Thoracic aorta endothelial cell (primary cell): ENCODE measurements around the gene FCN1.

DNA sequence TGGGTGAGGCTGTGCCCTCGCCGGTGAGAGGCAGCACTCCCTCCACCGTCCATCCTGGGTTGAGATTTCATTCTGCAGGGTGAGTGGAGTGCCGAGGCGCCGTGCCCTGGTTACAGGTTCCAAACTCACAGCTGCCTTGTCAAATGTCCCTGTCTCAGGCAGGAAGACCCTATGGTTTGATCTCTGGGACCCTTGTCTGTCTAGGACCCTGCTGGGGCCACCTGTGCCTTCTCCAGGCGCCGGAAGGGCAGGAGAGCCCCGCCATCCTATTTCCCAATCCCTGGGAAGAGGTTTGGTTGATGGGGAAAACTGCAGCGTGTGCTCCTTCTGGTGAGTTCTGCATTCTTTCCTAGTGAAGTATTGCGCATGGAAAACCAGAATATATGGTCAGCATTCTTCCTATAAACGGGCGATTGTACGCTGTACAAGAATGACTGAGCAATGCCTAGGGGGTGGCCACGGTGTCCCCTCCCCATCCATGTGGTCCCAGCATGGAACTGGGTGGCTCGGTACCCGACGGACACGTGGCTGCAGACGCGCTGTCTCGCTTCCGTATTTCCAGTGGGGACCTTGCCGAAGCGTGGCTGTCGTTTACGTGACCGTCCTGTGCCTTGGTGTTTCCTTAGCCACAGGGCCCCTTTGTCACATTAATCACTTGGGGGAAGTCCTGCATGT is 95.9 kb upstream of the COL5A1 start:
- CAGE, long polyA plus RNA = no peak

DNA sequence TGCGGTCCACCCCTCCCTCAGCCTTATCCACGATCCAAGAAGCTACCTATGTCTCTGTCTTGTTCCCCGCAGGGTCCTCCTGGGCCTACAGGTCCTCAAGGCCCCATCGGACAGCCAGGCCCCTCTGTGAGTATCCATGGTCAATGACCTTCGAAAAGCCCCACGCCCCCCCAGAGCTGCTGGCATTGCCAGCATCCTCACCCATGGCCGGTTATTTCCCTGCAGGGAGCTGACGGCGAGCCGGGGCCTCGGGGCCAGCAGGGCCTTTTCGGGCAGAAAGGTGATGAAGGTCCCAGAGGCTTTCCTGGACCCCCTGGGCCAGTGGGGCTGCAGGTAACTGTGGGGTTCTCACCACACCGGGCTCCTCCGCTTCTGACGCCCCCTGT is 69.3 kb upstream of the FCN2 start:
- CAGE, long polyA plus RNA = no peak

DNA sequence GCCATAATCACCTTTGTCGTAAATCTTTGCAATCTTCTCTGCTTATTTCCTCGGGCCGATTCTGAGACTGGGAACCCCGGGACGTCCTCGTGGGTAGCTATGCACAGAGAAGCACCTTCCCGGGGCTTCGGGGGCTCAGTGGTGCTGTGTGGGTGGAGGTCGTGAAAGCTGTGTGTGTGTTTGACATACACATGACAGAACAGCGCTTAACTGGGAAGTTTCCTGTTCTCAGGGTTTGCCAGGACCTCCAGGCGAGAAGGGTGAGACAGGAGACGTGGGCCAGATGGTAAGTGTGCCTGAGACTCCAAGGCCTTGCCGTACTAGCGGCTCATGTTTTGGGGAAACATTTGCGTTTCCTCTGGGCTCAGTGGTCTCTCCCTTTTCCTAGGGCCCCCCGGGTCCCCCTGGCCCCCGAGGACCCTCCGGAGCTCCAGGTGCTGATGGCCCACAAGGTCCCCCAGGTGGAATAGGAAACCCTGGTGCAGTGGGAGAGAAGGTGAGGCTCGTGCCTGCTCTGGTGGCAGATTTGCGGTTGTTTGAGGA is 68.3 kb upstream of the FCN2 start:
- CAGE, long polyA plus RNA = no peak

DNA sequence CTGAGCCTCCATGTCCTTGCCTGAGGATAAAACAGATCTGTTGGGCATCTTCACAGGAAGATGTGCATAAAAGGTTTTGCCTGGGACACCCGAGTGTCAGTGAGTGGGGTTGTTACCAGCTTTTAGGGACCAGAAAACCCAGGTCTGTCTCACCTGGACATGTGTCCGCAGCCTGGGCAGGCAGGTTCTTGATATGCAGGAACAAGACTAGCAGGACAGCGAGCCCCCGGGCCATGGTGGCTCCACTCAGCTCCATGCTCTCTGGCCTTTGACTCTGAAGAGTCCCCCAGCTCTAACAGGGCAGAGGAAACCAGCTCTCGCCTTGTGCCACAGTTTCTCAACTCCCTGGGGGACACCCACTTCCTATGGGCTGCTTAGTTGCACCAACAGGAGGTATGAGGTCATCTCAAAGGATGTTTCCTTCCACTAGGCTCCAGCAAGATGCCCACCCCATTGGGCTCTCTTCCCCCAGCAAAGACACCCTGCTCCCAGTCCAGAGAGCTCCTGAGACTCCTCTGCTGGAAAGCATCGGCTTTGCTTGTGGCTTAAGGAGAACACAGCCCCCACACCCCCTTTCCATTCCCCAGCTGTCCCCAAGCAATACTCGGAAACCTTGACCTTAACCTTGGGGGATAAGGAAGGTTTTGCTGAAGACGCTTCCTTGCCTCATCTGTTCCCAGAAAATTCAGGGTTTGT is at the start of gene FCN1:
FCN1 (minus strand) TSS at position 297 of the 696 bp plus-strand sequence.
- CAGE, long polyA plus RNA = no peak

DNA sequence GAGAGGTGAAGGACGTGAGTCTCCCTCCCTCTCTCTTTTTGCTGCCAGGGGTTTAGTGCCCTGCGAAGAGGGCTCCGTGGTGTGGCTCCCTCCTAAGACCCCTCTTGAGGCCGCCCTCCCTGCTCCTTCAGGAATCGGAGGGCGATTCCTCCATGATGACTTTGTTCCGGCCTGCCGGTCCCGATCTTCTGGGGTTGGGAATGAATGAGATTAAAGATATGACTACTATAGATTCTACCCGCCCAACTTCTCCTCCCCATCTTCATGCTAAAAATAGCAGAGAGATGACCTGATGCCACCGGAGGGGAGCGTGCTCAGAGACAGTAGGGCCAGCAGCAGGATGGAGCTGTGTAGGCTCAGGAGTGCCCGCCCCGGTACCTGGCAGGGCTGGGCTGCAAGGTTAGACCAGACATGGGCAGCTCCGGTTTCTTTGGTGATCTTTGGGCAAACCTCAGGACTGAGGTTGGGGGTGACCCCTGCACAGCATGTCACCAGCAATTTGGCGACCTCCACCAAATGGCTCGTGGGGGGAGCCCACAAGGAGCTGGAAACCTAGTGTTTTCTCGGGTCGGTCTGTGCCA is 1.7 kb downstream of the OLFM1 start:
- CAGE, long polyA plus RNA = no peak

DNA sequence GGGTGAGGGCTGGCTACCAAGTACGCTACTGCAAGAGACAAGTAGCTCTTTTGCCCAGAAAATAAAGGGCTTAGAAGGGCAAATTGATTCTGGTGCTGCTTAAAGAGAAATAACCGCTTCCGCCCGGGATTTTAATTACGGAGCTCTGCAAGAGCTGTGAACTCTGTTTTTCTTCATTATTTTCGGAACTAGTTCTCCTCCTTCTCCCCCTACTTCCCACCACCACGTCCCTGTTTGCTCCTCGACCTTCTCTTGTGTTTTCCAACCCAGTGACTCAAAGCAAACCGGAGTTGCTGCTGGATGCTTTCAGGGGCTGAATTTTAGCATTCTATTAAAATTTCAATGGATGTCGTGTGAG is 139.7 kb upstream of the PPP1R26 start:
- CAGE, long polyA plus RNA = no peak

- CAGE, long polyA plus RNA = no peak
Observed at GRCh38 chr9:135887040-135888186, 19.9 kb downstream of the CAMSAP1 start.

DNA sequence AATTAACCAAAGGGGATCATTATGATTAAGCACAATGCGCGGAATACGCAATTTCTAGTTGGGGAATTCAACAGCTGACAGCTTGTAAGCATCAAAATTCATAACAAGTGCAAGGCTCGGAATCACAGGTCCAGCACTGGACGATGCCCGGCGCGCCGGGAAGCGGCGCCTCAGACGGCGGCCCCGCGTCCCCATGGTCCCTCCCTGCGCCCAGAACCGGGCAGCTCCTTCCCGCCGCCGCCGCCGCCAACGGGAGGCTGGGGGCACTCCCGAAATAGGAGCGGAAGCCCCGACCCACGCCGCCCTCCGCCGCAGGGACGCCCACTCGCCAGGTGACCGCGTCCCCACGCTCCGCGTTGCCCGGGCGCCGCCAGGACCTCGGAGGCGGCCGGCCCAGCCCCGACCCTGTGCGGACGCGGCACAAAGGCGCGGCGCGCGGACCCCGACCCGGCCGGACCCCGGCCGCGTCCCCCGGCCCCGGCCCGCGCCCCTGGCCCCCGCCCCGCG is 817 bp downstream of the CAMSAP1 start:
- CAGE, long polyA plus RNA = no peak

- CAGE, long polyA plus RNA = no peak
Observed at GRCh38 chr9:135980951-135981236, 19.7 kb upstream of the UBAC1 start.

DNA sequence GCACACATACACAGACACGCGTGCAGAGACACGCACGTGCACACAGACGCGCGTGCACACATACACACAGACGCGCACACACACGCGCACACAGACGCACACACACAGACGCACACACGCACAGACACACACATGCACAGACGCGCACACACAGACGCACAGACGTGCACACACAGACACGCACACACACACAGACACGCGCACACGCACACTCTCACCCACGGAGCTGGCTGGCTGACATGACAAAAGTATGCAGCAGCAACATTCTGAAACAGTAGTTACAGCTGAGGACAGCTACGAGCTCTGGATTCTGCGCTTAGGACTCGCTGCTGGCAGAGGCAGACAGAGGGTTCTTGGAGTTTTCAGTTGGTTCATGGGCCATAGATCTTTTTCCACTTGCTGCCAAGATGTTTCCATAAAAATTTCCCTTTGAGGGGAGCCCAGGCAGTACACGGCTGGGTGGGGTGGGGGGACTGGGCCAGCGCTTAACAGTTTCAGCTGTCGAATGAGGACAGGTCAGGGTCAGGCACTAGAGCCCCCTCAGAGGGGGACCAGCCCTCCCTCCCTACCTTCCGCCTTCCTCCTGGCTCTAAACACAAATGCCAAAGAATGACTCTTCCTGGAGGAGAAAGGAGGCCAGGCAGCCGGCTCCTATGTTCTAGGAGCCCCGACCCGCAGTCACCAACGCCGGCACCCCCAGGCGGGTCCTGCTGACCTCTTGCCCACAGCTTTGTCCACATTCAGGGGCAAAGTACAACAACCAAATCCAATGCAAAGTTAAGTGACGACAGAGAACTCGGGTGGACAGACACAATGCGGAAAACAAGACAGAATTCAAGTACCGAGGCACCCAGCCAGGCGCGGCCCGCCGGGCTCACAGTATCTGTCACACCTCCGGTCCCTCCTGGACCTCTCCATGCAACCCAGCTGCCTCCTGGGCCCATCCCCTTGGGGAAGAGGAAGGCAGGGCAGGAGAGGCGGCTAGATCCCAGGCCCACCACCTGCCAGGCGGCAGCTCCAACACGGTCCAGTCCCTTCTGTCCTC is 46.5 kb upstream of the UBAC1 start:
- CAGE, long polyA plus RNA = no peak

- CAGE, long polyA plus RNA = no peak
Observed at GRCh38 chr9:136093011-136093666, 1.9 kb downstream of the NACC2 start.

GRCh38 chr9:136093667-136094550 is 1.2 kb downstream of the NACC2 start:
- CAGE, long polyA plus RNA = no peak

GRCh38 chr9:136106965-136107497 is 11.6 kb downstream of the TMEM250 start:
- CAGE, long polyA plus RNA = no peak

DNA sequence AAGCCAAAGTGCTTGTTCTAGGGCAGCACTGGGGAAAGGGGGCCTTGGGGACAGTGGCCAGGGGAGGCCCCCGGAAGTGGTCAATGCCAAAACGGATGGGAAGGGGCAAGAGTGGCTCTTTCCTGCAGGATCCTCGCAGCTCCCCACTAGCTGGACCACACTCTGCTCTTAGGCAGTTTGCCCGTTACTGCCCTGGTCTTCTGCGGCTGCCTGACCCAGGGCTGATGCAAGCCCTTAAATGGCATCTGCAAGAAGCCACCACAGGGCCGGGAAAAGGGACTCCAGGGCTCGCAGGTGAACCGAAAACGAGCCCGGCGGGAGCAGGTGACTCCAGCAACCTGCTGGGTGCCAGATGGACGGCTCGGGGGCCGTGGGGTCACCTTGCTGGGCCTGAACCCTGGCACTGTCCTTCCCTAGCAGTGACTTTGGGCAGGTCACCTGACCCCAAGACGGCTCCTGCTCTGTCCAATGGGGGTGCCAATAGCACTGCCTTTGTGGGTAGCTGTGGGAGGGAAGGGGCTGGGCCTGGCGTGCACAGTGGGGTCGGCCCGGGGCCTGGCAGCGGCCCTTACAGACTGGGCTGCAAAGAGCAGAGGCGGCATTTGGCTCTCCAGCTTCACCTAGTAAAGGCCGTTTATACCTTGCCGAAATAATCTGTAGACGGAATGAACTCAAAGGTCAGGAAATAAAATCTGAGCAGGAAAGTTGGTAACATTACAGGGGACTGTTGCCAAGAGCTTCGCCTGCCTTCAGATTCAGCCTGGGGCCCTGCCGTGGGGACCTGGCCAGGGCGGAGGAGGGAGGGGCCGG is 1.2 kb downstream of the TMEM250 start:
- CAGE, long polyA plus RNA = no peak

DNA sequence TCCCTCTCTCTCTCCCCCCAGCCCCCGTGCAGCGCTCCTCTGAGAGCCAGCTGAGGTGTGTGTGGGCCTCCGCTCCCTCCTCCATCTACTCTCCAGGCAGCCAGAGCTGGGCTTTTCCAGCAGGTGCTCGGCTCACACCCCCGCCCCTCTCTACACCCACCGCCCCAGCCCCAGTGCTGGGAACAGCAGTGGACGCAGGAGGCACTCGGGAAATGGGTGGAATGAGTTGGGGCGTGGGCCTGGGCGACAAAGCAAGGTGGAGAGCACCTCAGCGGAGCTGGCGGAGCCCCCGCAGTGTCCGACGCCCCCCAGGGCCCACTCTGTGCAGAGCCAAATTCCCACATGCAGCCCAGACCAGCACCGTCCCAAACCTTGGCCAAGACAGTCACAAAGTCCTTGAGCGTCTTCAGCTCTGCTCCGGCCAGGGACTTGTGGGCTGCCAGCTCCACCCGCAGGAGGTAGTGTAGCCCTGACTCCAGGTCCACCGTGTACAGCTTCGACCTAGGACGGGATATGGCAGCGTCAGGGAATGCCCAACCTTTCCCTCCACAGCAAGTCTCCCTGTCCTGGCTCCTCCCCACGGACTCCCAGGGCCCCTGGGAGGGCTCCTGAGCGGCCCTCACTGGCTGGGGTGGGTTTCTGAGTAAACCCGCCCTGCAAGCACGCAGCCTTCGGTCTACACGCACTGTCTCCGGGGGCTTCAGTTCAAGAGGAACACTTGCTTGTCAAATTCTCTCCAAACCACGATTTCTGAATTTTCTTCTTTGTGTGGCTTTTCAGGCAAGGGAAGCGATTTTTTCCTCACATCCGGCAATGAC is 13.6 kb upstream of the LHX3 start:
- CAGE, long polyA plus RNA = no peak

DNA sequence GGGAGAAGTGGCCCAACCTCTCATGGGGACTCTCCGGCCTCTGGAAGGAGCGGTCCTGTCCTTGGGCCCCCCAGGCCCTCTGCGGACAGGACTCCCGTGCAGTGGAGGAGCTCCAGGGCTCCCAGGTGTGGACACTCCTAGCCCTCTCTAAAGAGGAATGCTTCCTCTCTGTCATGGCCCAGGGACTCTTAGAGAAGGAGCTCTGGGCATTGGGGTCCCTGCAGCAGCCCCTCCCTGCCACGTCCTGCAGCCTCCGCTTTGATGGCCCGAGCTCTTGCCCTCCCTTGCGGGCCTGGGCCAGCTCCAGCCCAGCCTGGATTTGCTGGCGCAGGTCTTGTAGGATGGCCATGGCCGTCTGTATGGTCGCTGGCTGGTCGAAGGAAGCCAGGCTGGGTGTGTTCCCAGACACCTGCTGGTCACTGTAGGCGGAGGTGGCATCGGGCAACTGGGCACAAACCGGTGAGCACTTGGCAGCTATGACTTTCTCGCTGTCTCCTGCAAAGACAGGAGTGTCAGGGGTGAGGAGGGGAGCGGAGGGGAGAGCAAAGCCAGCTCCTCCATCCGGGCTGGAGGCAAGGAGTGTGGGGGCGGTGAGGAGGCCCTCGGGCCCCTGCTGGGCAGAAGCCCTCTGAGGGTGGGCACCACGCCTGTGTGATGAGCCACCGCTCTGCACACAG is 12.6 kb downstream of the CCDC187 start:
- CAGE, long polyA plus RNA = no peak

DNA sequence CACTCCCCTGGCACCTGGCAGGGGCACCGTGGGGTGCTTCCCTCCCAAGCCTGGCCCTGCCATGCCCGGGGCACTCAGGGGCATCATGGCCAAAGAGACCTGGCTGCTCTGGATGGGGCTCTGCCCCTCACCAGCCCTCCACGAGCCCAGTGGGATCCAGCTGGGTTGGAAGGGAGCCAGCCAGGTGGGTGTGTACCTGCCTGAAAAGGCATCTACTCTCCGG is 597 bp downstream of the GPSM1 start:
- CAGE, long polyA plus RNA = no peak

DNA sequence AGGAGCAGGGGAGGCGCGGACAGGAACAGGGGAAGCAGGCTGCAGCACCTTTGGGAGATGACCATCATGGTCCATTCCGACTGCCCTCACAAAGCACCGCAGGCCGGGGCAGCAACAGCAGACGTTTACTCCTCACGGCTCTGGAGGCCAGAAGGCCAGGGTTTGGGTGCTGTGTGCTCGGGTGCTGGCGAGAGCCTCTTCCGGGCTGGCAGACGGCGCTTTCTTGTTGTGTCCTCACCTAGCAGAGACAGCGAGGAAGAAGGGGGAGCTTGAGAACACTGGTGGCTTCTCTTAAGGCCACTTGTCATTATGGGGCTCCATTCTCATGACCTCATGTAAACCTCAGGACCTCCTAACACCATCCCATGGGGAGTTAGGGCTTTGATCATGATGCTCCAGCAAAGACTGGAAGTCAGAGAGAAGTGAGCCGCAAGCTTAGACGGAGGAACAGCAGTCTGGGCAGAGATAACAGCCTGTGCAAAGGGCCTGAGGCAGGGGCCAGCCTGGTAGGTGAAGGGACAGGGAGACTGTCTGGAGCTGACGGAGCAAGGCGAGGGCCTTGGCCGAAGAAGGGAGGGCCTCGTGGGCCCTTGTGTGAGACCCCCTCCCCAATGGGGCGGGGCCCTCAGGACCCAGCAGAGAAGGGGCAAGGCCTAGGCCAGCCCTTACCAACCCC is 17.0 kb downstream of the GPSM1 start:
- CAGE, long polyA plus RNA = no peak

DNA sequence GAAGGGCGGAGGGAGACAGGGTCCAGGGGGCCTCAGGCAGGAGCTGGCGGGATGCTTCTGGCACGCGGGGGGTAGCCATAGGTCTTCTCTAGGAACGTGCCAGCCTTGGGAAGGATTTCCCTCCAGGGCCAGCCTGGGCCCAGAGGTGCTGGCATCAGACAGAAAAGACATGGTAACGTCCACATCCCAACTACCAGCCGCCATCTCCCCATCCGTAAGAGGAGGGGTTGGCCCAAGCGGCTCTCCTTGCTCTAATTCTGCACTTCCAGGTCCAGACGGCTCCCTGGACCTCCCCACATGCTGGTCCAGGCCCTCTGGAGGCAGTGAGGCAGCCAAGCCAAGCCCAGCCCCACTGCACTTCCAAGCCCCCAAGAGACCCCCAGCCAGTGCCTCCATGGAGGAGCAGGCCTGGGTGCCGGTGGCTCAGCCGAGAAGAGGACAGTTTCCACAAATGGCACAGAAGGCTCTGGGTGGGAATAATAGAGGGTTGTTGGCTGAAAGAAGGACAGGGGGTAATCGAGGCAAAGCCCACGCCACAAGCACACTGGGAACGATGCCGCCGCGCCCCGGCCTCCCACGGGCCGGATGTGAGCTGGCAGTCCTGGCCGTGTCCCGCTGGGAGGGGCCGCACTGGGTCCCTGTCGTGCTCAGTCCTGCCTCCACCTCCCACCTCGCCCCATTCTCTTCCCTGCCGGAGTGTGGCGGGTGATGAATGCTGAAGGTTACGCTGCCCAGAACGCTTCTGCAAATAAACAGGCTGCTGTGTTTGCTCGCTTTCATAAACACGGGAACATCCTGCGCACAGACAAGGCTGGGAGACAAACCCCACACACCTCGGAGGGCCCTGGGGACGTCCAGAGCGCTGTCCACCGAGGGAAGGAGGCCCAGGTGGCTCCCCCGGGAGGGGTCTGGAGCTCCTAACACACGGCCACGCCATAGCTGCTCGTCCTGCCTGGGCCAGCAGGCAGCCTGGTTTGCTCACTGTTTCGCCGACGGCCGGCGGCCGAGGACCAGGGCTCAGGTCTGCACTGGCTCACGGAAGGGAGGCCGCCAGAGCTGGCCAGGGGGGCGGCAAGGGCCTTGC is 2.6 kb downstream of the DNLZ start:
- CAGE, long polyA plus RNA = no peak

DNA sequence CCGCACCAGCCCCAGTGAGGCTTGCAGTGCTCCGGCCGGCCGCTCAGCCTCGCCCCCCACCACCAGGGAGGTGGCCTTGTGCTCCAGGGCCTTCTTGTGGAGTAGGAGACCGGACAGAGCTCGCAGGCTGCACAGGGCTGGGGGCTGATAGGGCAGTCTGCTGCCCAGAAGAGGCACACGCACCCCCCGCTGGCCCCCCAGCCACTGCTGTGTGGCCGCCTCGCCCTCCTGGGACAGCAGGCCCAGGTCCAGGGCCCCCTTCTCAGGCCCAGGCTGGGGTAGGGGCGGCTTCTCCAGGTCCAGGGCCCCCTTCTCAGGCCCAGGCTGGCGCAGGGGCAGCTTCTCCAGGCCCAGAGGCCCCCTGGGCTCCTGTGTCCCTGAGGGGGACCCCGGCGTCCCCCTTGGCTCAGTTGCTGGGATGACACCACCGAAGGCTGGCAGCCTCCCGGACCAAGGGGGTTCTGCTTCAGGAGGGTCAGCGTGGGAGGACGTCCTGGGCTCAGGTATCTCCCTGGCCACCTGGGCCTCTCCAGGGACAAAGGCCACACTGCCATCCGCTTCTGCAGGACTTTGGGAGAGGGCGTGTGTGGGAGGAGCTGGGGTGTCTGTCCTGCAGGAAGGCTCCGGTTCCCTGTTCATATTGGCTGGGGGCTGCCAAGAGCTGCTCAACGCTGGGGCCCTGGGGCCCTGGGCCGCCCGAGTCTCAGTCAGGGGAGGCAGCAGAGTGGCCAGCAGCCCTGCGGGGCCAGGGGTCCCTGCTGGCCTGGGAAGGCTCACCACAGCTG is 4.5 kb upstream of the CARD9 start:
- CAGE, long polyA plus RNA = no peak